Prostate gland (tissue), 2 donors: ENCODE results near the genes GRK2 and PTPRCAP.

DNA sequence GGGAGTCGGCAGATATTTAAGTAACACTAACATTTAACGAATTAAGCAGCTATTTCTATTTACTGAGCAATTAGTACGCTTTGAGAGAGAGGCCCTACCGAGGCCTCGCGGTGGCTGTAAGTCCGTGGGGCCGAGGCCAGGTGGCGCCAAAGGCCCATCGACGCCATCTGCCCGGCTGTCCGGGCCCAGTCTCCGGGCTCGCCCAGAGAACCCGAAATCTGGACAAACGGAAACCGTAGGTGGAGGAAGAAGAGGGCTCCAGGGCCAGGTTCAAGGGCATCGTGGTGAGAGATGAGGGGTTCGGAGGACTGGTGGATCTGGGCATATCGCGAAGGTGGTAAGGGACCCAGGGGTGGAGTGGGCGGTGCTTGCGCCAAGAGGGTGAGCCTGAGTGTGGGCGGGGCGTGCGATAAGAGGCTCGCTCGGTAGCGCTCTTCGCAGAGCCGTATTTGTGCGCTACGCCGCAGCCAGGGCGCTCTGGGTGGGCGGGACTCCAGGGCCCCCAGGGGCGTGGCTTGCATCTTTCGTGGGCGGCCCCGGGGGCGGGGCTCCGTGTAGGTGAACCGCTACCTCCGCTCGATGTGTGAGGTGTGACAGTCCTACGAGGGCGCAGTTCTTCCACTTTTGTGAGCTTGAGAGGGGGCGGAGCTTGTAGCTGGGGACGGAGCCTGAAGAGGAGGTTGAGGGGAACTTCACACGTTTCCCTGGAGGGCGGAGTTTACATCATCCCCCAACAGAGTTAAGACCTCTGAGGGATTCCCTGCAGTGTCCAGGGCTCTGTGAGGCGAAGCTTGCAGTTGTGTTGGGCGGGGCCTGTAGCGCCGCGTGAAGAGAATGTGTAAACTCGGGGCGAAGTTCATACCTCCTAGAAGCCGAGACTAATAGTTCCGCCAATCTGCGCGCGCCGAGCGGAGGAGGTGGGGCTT is 4.8 kb downstream of the CD248 start:
- PRO-cap = bidirectional peak, plus-strand start at position 596 of the sequence, minus-strand start at position 319 of the sequence; bidirectional peak, plus-strand start outside the sequence, minus-strand start at position 880 of the sequence
- RAMPAGE, long total RNA, 2 experiments = no peak in any of the 2 experiments

GRCh38 chr11:66361312-66362462 is 9.9 kb downstream of the SLC29A2 start:
- PRO-cap = no peak
- RAMPAGE, long total RNA, 2 experiments = no peak in any of the 2 experiments

GRCh38 chr11:66368736-66369961 is 2.4 kb downstream of the SLC29A2 start:
- PRO-cap = no peak
- RAMPAGE, long total RNA, 2 experiments = no peak in any of the 2 experiments

DNA sequence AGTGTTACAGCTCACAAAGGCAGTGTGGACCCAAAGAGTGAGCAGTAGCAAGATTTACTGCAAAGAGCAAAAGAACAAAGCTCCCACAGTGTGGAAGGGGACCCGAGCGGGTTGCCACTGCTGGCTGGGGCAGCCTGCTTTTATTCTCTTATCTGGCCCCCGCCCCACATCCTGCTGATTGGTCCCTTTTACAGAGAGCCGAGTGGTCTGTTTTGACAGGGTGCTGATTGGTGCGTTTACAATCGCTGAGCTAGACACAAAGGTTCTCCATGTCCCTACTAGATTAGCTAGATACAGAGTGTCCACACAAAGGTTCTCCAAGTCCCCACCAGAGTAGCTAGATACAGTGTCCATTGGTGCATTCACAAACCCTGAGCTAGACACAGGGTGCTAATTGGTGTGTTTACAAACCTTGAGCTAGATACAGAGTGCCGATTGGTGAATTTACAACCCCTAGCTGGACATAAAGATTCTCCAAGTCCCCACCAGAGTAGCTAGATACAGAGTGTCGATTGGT is 1.5 kb upstream of the MRPL11 start:
- PRO-cap = no peak
- RAMPAGE, long total RNA, 2 experiments = no peak in any of the 2 experiments

DNA sequence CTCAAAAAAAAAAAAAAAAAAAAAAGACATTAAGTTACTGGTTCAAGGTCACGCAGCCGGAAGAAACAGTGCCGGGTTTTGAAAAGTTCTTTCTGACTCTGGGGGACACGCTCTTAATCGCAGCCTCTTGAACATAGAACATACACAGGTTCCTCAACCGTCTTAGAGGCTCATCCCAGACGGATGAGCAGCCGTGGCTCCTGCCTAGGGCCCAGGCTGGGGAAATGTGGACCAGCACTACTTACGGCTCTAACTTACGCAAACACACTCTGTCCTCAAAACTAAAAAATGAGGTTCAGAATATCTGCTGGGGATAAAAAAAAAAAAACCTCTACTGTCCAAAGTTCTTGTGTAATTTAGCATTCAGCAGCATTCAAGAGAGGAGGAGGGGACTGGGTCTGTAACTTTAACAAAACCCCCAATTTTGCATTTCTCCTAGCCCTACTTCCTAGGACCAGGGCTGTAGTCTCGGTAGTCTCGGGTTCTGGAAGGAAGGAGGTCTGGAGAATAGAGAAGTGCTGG is 6.1 kb downstream of the SPTBN2 start:
- PRO-cap = no peak
- RAMPAGE, long total RNA, 2 experiments = no peak in any of the 2 experiments

DNA sequence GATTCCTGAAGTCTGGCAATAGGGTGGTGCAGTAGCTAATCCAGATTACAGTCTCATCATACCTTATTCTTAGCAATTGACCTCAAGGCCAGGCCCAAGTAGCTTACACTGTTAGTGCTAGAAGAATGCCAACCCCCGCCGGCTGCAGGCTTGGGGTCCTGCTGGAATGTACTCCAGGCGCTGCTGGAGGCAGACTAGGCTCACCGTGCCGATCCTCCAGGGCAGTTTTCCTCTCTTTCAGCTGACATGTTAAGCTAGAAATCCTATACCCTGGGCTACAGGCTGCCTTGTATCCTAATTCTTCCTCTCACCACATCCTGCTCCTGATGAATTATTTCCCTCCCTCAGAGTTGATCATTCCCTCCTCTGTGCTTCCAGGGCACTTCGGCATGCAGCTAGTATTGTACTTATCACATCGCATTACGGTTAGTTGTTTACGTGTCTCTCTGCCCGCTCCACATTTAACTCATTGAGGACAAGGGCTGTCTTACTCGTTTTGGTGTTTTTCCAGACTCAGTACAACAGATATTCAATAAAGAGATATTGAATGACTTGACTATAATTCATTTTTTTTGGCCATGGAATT is 3.3 kb downstream of the SPTBN2 start:
- PRO-cap = no peak
- RAMPAGE, long total RNA, 2 experiments = no peak in any of the 2 experiments

- PRO-cap = no peak
- RAMPAGE, long total RNA, 2 experiments = no peak in any of the 2 experiments
These were observed 36.9 kb downstream of the PC start for GRCh38 chr11:66921316-66921737.

DNA sequence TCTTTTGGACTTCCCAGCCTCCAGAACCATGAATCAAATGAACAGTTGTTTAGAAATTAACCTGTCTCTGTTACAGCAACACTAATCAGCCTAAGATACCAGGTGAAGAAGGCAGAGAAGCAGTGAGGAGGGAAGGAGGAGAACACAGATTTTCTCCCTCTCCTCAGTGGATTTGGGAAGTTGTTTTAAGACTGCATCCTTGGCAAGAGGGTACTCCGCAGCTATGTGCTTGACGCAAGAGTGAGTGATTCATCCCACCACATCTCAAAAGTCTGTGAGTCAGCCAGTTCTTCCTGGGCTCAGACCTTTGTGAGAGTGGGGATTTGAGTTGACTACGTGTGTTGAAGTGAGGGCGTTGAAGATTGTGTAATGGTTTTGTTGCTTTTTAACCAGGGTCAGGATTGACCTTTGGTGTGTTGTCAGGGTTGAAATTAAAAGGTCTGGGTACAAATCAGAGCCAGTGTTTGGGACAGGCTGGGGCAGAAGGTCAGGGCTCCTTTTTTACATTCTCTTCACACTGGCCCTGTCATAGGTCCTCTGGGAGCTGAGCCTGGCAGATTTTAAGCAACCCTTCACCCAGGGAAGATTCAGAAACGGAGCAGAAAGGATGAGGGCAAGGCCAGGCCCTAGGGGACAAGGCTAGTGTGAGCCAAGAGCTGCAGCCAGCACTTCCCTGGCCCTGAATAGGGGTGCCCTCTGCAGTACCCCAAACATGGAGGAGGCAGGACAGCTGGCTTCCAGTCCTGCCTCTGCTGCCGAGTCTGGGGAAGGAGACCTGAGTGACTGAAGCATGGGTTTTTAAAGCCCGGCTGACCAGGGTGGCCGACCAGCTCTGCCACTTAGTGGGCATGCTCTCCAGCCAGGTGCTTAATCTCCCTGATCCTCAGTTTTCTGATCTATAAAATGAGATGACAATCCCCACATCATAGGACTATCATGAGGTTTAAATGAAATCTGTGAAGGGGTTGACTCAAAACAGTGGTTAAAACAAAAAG is 4.1 kb upstream of the C11orf86 start:
- PRO-cap = no peak
- RAMPAGE, long total RNA, 2 experiments = no peak in any of the 2 experiments

DNA sequence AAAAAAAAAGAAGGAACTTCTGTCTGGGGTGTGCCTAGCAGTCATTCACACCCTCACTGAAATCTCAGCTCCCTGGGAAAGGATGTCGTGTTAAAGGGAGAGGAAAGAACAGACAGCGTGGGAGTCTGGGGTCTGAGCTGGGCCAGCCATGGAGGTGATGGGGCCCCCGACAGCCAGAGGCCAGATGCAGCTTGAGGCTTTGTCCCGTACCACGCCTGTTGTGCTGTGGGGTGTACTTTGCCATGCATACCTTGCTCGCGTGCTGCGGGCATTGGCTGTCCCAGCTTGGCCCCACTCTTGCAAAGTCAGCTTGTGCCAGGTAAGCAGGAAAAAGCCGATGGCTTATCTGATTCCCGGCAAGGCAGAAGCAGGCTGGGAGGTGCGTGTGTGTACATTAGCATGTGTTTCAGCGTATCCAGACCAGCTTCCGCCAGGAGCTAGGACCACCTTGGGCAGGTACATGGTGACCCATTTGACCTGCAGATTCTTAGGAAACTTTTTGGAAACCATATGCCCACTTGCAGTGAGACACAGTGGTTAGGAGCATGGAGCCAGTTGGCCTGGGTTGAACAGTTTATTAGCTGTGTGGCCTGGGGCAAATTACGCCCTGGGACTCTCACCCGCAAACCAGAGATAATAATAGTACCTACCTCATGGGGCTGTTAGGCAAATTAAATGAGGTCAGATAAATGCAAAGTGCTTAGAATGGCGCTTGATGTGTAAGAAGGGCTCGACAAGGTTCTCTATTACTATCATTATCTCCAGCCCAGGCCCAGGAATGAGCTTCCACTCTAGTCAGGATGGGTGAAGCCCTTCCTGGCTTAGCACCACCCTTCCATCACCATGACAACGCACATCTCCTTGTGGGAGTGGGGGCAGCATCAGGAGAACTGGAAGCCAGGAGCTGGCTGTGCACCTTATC is 4.8 kb downstream of the SYT12 start:
- PRO-cap = no peak
- RAMPAGE, long total RNA, 2 experiments = no peak in any of the 2 experiments

DNA sequence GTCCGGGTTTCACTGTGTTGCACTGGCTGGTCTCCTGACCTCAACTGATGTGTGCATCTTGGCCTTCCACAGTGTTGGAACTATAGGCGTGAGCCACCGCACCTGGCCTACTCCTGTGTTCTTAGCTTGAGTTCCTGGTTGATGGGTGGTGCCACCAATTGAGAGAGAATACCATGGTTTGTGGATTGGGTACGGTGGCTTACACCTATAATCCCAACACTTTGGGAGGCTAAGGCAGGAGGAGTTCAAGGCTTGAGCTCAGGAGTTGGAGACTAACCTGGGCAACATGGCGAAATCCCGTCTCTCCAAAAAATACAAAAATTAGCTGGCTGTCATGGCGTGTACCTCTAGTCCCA is 20.8 kb downstream of the KDM2A start:
- PRO-cap = no peak
- RAMPAGE, long total RNA, 2 experiments = no peak in any of the 2 experiments

DNA sequence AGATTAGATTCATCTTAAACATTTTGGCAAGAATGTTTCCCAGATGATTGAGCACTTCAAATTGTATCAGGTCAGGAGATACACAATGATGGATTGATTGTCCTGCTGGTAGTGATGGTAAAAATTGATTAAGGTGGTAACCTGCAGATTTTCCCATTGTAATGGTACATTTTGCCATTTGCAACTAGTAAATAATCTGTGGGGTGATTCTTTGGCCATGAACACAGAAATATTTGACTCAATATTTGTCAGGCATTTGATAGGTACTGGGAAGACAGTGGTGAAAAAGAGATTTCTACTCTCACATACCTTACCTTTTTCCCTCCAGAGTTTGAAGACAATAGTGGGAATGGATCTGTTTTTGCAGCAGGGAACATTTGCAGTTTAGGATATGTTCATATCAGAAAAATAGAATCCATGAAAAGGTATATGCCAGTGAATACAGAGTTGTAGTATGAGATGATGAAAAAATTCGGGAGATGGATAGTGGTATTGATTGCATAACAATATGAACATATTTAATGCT is 40.5 kb downstream of the KDM2A start:
- PRO-cap = no peak
- RAMPAGE, long total RNA, 2 experiments = no peak in any of the 2 experiments

- PRO-cap = unidirectional peak, minus-strand start at chr11:67261527
- RAMPAGE, long total RNA, 2 experiments = no peak in any of the 2 experiments
These were observed 4.6 kb upstream of the GRK2 start for GRCh38 chr11:67261444-67262365.

DNA sequence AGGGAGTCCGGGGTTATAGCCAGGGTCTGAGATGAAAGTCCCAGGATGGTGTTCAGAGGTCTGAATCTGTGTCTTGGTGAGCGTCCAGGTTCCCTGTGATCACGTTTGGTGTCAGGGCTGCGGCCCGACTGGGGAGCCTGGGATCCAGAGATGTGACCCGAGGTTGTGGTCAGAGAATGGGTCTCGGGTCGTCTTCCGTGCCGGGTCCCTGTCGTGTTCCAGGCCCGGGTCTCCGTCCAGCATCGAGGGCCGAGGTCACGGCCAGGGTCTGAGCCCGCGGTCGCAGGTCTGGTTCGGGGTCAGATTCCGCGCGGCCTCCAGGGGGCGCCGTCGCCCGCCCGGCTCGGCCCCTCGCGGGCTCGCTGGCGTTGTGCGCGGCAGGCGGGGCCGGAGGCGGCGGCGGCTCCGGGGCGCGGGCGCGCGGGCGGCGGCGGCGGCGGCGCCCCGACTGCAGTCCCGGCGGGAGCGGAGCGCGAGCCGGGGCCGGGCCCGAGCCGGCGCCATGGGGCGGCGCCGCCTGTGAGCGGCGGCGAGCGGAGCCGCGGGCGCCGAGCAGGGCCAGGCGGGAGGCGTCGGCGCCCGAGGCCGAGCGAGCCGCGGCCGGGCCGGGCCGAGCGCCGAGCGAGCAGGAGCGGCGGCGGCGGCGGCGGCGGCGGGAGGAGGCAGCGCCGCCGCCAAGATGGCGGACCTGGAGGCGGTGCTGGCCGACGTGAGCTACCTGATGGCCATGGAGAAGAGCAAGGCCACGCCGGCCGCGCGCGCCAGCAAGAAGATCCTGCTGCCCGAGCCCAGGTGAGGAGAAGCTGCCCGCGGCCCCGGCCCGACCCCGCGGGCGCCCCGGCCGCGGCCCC is at the start of gene GRK2:
Gene GRK2, plus strand, starts transcription at position 453 of the 851 bp plus-strand sequence.
- PRO-cap = unidirectional peak, plus-strand start at position 453 of the sequence
- RAMPAGE, long total RNA, 2 experiments = no peak in any of the 2 experiments

DNA sequence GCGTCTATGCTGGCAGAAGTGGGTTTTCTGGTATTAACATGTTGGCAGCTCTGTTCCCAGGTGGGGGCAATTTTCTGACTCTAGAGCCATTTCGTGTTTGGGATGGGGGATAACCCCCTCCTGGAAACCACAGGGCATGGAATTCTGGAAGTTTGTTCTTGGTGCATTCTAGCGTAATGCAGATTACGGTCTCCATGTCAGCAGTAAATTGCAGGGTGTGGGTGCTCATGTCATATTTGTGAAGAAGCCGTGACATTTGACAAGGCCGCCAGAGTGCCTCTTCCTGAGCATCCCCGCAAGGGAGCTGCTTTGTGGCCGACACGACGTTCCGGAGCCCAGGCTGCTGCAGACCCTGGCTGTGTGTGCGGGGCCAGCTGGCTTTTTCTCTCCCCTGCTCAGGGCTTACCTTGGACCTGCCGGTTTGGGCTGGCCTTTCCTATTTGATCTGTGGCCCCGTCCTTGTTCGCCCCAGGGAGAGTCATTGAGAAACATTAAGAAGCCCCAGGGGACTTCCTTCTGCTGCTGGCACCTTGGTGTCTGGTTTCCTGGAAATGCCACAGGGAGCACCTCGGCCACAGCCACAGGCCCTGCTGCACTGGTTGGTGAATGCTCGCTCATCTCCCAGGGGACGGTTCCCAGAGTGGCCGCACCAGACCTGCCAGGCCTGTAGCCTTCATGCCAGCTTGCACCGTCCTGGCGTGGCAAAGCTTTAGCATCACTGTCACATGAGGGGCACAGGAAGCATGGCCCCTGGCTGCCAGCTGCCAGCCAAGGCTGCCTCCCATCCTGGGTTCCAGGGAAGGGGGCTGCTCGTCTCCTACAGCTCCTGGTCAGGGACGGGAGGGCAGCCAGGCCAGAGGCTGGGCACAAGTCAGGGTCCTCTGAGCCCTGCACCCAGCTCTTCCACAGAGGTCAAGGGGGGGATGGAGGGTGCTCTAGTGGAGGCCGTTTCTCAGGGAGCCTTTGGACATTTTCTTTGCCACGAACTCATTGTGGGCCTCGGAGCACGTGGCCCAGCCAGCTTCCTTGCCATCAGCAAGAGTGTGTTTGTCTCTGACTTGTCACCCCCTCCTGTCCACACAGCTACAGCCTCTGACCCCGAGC is 5.4 kb downstream of the GRK2 start:
- PRO-cap = no peak
- RAMPAGE, long total RNA, 2 experiments = no peak in any of the 2 experiments

- PRO-cap = bidirectional peak, plus-strand start at chr11:67312056, minus-strand start at chr11:67311919
- RAMPAGE, long total RNA, 2 experiments = no peak in any of the 2 experiments
These were observed 8.4 kb downstream of the SSH3 start for GRCh38 chr11:67311443-67312406.

DNA sequence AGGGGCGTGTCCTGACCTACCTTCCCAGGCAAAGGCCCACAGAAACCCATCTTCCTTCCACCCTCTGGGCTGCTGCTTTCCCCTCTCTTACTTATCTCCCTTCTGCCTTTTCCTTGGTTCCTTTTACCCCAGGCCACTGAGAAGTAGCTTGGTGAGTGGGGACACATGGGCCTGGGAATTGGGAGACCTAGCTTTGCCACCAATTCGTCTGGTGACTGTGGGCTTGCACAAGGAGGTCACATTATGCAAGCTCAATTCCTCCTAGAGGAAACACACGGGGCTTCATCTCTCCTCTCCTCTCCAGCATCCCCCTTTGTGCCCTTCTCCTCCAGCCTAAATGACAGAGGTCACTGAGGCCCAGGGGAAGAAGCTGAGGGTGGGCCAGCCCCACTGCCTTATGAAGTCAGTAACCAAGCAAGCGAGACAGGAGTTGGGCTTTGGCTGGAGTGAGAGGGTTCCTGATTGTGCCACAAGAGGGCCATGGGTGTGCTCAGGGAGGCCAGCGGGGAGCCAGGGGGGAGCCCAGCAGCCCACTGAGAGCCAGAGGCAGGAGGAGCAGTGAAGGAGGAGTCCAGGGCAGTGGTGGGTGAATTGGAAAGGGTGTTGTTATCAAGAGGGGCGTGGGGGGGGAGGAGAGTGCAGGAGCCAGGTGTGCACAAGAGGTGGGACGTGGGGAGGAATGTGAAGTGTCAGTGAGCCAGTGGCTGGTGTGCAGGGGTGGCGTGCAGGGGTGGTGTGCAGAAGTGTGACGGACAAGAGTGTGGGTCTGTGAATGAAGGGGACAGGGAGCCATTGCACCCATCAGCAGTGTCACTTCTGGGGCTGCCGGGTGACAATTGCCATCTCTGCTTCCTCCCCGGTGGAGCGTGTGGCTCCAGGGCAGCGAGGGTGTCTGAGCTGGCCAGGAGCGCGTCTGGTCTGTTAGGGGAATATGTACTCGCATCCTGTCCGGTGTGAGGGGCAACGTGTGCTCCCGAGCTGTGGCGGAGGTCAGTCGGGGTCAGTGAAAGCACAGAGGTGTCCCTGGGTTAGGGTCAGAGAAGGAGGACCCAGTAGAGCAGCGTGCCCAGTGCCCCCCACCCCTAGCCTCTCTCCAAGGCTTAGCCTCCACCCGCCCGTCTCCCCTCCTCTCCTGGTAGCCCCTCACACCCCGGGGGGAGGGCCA is 1.9 kb downstream of the CLCF1 start:
- PRO-cap = no peak
- RAMPAGE, long total RNA, 2 experiments = start-site peak on the plus strand in 1 of 2 experiments, centred at position 939 of the sequence, 6 reads per replicate

DNA sequence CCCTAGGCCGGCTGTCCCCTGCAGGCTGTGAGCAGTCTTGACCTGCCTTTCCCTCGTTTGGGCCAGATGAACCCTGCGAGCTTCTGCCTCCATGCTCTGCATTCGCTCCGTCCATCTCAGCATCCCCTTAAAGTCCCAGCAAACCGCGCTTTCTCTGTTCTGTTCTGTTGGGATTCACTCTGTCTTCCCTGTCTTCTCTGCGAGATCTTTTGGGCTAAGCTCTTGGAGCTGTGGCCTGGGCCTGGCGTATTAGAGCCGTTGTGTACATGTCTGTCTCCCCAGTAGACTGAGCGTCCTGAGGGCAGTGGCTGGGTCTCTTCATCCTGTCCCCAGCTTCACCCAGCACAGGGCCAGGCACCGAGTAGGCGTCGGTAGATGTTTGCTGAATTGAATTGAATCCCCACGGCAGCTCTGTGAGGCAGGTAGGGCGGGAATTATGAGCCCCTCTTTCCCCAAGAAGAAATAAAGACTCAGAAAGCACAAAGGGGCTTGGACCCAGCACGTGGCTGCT is 3.8 kb downstream of the RPS6KB2 start:
- PRO-cap = no peak
- RAMPAGE, long total RNA, 2 experiments = no peak in any of the 2 experiments

GRCh38 chr11:67436921-67437402 is 520 bp downstream of the PTPRCAP start:
- PRO-cap = no peak
- RAMPAGE, long total RNA, 2 experiments = no peak in any of the 2 experiments

- PRO-cap = no peak
- RAMPAGE, long total RNA, 2 experiments = start-site peak on the plus strand in 1 of 2 experiments, at chr11:67437663-67437803 at its widest, 12 reads per replicate
These were observed at the start of gene PTPRCAP for GRCh38 chr11:67437403-67438247. Gene PTPRCAP (minus strand): TSS chr11:67437682.

DNA sequence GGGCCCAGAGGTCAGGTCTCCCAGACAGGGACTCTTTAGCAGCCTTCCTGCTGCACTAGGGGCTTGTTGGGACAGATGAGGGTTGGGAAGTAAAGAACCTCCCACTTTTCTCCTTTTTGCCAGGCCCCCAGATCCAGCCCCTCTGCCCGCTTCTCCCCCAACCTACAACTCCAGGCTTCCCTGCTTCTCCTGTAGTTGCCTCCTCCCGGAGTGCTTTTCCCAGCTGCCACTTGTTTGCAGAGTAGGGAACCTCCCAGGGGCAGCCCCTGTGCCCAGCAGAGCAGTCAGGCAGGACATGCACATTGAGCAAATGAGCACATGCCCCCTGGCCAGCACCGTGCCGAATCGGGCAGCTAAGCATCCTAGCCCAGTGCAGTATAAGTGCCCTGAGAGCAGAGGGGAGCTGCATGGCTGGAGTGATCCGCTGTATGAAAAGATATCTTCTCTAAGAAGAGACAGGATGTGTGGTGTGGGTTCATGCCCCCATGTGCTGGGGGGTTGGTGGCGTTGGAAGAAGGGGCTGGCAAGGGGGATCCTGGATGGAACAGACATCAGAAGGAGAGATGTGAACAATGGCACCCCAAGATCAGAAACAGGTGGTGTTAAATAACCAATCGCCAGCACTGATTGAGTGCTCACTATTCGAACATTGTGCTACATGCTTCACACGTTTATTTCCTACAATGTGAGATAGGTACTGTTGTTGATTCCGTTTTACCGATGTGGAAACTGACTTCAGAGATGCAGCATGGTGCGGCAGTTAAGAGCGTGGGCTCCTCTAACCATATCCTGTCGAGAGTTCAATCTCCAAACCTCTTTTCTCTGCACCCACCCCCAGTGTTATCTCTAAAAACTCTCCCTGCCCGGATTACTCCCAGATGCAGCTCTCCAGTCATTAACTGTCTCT is 1.1 kb downstream of the AIP start:
- PRO-cap = no peak
- RAMPAGE, long total RNA, 2 experiments = no peak in any of the 2 experiments